HepG2 (cell line): ENCODE measurements around a stretch of chr5.

GRCh38 chr5:142743683-142744324, 26.4 kb upstream of the ARHGAP26 start:
- RRBS, 2 experiments, result no CpG with 5 or more reads among the region's 5 CpGs
CAGE:
- cytosol, long polyA minus RNA, result no peak
- cytosol, long polyA plus RNA, result no peak
- long polyA plus RNA, result no peak
- nucleus, long polyA minus RNA, result no peak
- nucleus, long polyA plus RNA, result no peak

DNA sequence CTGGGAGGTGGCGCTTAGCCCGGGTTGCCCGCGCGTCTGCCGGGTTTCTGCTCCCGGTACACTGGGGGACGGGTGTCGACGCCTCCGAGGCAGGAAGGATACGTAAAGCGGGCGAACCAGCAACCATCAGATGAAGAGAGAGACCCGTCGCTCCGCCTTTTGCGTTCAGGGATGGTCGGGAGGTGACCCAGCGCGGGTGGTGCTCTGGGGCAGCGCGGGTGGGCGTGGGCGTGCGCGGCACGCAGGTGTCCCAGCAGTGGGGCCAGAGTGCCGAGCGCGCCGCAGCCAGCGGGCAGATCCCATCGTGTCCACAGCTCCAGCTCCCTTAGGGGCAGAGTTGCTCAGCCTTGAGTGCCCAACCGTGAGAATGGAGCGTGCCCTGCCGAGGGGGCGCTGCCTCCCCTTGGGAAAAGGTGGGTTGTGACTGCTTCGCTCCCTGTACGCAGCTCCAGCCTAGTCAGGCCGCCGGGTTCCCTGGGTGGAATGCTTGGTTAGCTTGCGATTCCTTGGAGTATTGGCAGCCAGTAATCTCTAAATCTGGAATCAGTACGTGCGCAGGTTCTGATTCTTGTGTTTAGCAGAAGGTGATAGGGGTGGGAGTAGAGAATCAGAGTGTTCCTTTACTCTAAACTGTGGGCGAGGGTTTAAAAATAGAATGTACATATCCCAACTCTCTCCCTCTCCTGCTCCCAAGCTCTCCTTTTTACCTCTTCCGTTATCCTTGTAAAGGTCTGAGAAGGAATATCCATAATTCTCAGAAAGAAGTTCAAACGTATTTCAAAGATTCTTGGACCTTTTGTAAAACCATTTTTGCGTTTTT, 996 bp downstream of the ARHGAP26 start:
- RRBS, 2 experiments, result no CpG with 5 or more reads among the region's 49 CpGs
CAGE:
- cytosol, long polyA minus RNA, result no peak
- cytosol, long polyA plus RNA, result no peak
- long polyA plus RNA, result no peak
- nucleus, long polyA minus RNA, result no peak
- nucleus, long polyA plus RNA, result no peak

GRCh38 chr5:142803380-142804306, 33.5 kb downstream of the ARHGAP26 start:
- RRBS, 2 experiments, result no CpG with 5 or more reads among the region's 14 CpGs
CAGE:
- cytosol, long polyA minus RNA, result no peak
- cytosol, long polyA plus RNA, result no peak
- long polyA plus RNA, result no peak
- nucleus, long polyA minus RNA, result no peak
- nucleus, long polyA plus RNA, result no peak

DNA sequence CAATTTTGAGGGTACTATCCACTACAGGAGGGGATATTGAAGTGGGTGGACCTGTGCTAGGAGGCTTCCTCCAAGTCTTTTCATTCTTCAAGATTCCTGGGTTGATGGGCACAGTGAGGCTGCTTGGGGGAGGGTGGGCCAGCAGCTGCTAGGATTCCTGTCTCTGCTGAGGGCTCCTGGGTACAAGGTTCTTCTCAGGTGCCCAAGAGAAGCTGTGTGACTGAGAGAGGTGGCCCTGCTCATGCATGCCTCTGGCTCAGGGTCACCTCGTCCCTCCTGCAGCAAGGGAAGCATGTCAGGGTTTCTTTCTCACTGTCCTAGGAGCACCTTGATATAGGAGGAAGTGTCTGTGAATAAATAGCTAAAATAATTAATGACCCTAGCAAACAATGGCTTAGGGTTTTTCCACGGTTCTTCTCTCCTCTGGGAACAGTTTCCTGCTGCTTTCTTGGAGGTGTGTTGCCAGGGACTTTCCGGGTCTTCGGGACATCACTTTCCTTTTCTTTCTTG, 87.1 kb downstream of the ARHGAP26 start:
- RRBS, 2 experiments, result no CpG with 5 or more reads among the region's 4 CpGs
CAGE:
- cytosol, long polyA minus RNA, result no peak
- cytosol, long polyA plus RNA, result no peak
- long polyA plus RNA, result no peak
- nucleus, long polyA minus RNA, result no peak
- nucleus, long polyA plus RNA, result no peak

GRCh38 chr5:142869808-142870306, 99.7 kb downstream of the ARHGAP26 start:
- RRBS, 2 experiments, result no CpG with 5 or more reads among the region's 4 CpGs
CAGE:
- cytosol, long polyA minus RNA, result no peak
- cytosol, long polyA plus RNA, result no peak
- long polyA plus RNA, result no peak
- nucleus, long polyA minus RNA, result no peak
- nucleus, long polyA plus RNA, result no peak

- RRBS, 2 experiments, result no CpG with 5 or more reads among the region's 3 CpGs
CAGE:
- cytosol, long polyA minus RNA, result no peak
- cytosol, long polyA plus RNA, result no peak
- long polyA plus RNA, result no peak
- nucleus, long polyA minus RNA, result no peak
- nucleus, long polyA plus RNA, result no peak
Measured at GRCh38 chr5:142884812-142885514, 114.8 kb downstream of the ARHGAP26 start.

DNA sequence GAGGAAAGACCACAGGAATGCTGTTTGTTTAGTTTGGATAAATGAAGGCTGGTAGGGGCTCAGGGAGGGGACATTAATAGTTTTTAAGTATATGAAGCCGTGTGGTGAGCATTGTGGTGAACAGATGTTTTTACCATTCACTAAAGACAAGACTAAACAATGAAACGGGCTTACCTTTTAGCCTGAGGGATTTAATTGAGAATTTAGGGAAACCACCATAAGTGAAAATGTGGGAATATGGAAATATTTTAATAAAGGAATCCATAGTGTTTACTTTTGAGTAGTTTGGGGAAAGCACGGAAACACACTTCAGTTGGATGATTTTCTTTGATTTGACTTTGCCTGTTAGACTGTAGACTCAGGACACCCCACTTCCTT, 130.9 kb downstream of the ARHGAP26 start:
- RRBS, 2 experiments, result no CpG with 5 or more reads among the region's 3 CpGs
CAGE:
- cytosol, long polyA minus RNA, result no peak
- cytosol, long polyA plus RNA, result no peak
- long polyA plus RNA, result no peak
- nucleus, long polyA minus RNA, result no peak
- nucleus, long polyA plus RNA, result no peak

DNA sequence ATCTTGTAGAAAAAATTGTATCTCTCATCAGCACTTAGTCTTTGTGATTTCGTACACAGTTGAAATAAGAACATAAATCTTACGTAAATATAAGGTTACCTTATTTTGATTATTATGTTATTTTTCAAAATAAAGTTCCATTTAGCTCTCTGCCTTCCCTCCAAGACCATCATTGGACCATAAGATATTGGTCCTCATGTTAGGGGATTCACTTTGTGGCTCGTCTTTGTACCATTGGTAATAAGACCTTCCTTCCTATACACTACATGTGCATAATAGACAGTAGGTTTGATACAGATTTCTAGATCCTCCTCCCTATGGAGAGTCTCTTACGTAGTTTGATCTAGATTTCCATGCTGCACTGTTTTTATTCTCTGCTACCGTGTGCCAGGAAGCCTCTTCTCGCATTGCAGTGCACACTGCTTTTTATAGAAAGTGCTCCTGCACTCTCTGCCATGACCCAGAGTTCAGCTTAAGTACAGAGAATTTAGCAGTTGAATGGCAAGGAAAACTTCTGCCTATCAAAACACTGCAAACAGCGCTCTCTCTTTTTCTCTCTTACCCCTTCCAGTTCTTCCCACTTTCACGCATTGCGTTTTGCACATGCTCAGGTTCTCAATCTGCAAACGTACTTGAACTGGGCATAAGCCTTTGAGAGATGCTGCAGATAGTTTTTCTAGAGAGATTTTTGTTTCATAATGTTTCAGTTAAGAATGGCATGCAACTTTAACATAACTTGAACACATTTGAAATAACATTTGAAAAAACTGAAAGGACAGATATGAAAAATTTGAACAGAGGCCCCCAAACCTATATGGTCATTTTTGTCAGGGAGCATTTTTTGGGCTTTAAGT, 187.3 kb downstream of the ARHGAP26 start:
- RRBS, 2 experiments, result no CpG with 5 or more reads among the region's 10 CpGs
CAGE:
- cytosol, long polyA minus RNA, result no peak
- cytosol, long polyA plus RNA, result no peak
- long polyA plus RNA, result no peak
- nucleus, long polyA minus RNA, result start-site peak on the plus strand centred at position 192 of the sequence, 267 bp wide, 32 reads
- nucleus, long polyA plus RNA, result no peak

DNA sequence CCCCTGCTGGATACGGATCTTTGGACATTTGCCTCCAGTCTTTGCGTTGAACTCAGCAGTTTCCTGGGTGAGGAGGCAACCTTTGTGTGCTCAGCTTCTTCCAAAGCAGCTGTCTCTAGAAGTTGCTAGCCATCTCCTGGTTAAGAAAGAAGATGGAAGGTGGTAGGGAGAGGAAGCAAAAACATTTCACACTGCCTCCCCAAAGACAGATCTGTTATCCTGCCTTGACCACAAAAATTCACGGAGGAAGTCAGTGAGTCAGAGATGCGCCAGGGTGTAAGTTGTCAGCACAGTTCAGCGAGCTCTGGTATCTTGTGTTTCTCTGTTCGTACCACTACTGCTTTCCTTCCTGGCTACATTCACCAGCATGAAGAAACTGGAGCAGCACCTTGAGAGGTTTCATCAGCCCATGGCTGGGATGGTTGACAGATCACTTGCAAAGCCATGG, 207.4 kb downstream of the ARHGAP26 start:
- RRBS, 2 experiments, result no CpG with 5 or more reads among the region's 6 CpGs
CAGE:
- cytosol, long polyA minus RNA, result no peak
- cytosol, long polyA plus RNA, result no peak
- long polyA plus RNA, result no peak
- nucleus, long polyA minus RNA, result no peak
- nucleus, long polyA plus RNA, result no peak

- RRBS, 2 experiments, result no CpG with 5 or more reads among the region's 12 CpGs
CAGE:
- cytosol, long polyA minus RNA, result no peak
- cytosol, long polyA plus RNA, result no peak
- long polyA plus RNA, result no peak
- nucleus, long polyA minus RNA, result start-site peak on the plus strand at chr5:143002400-143002410, 38 reads
- nucleus, long polyA plus RNA, result no peak
Measured at GRCh38 chr5:143002050-143003227, 232.3 kb downstream of the ARHGAP26 start.

DNA sequence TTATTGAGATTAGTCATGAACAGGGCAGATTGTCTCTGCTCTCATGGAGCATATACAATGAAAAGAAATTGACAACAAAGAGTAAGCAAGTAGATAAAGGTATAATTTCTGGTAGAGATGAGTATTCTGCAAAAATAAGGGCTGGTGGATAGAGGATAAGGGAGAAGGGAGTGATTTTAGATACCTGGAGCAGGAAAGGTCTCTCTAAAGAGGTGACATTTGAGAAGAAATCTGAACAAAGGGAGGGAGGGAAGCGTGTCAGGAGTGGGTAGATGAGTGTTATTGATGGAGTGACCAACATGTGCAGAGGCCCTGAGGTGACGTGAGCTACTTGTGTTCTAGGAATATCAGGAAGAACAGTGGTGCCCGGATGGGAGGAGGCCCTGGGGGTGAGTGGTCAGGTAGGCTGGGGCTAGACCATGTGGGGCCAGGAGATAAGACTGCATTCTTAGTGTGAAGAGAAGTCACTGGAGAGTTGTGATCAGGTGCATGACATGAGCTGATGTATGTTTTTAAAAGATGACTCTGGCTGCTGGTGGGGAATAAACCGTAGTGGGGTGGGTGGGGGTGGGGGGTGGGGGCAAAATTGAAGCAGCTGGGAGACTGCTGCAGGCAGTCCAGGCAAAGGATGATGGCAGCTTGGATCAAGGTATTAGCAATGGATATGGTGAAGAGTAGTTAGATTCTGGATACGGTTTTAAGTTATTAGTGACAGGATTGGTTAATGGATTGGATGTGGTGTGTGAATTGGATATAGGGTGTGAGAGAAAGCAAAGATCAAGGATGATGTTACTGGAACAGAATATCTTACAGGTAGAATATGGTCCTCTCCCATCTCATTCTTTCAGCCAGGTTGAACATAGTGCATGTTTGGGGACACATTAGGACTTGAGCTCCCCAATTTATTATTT, 256.3 kb downstream of the ARHGAP26 start:
- RRBS, 2 experiments, result no CpG with 5 or more reads among the region's 5 CpGs
CAGE:
- cytosol, long polyA minus RNA, result no peak
- cytosol, long polyA plus RNA, result no peak
- long polyA plus RNA, result no peak
- nucleus, long polyA minus RNA, result no peak
- nucleus, long polyA plus RNA, result no peak

DNA sequence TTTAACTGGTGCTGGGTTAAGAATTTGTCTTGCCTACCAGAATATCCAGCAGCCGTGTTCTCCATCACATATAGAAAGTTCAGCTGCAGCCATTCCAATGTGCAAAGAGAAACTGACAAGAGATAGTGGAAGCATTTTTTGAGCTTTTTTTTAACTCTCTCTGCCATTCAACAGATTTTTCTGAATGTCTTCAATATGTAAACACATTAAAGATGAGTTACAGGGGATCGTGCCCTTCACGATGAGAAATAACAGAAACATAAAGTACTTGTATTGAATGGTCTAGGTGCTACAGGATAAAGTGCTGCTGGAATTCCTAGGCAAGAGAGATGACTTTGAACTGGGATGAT, 235.8 kb downstream of the NR3C1 start:
- RRBS, 2 experiments, result no CpG with 5 or more reads among the region's 3 CpGs
CAGE:
- cytosol, long polyA minus RNA, result no peak
- cytosol, long polyA plus RNA, result no peak
- long polyA plus RNA, result no peak
- nucleus, long polyA minus RNA, result no peak
- nucleus, long polyA plus RNA, result no peak

DNA sequence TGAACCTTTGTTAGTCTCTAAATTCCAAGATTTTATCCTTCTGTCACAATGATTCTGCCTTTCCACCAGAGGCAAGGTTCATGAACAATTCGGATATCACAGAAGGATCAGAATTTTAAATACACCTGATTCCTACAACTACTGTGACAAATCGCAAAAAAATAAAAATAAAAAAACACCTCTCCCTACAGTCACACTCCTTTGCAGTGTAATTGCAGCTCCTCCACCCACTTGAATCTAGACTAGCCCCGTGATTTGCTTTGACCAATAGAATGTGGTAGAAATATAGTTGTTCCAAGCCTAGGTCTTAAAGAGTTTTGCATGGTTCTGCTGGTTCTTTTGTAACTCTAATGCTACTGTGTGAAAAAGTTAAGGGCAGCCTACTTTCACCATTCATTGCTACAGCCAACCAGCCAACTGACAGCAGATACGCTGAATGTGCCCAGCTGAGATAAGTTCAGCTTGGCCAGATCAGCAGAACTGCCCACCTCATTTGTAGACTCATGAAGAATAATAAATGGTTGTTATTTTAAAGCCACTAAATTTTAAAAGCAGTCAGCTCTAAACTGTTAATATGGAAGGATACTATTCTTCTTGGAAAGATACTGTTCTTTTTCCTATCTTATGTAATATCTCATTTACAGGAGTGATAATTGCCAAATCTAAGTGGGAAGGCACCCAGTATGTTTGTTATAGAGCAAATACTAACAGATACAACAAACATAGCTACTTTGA, 23.9 kb downstream of the NR3C1 start:
- RRBS, 2 experiments, result no CpG with 5 or more reads among the region's 4 CpGs
CAGE:
- cytosol, long polyA minus RNA, result no peak
- cytosol, long polyA plus RNA, result no peak
- long polyA plus RNA, result no peak
- nucleus, long polyA minus RNA, result no peak
- nucleus, long polyA plus RNA, result no peak

- RRBS, 2 experiments, result 2% methylated on average over 22 of the region's 28 CpGs
CAGE:
- cytosol, long polyA minus RNA, result no peak
- cytosol, long polyA plus RNA, result no peak
- long polyA plus RNA, result no peak
- nucleus, long polyA minus RNA, result no peak
- nucleus, long polyA plus RNA, result no peak
Measured at GRCh38 chr5:143402906-143403164, 651 bp downstream of the NR3C1 start.

DNA sequence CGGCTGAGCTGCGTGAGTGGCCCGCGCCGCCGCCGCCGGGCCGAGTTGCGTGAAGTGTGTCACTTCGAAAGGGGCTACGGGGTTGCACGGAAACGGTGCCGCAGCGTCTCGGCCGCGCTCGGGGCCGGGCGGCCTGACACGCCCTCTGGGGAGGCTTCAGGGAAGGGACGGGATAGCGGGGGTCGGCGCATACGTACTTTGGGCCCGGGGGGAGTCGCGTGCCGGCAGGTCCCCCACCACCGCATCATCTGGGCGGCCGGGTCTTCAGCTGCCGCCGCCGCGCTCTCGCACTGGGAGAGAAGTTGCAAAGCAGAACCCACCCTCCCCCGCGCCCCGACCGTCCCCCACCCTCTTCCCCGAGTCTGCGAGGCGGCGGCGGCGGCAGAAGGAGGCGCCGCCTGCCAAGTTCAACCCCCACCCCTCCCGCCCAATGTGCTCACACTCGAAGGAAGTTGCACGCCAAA, 725 bp upstream of the NR3C1 start:
- RRBS, 2 experiments, result 1 to 2% methylated on average over 26 of the region's 55 CpGs
CAGE:
- cytosol, long polyA minus RNA, result no peak
- cytosol, long polyA plus RNA, result start-site peak on the minus strand centred at position 272 of the sequence, 44 bp wide, 27 and 25 reads in 2 replicates
- long polyA plus RNA, result start-site peak on the minus strand centred at position 298 of the sequence, 133 bp wide, 18 and 24 reads in 2 replicates
- nucleus, long polyA minus RNA, result no peak
- nucleus, long polyA plus RNA, result start-site peak on the minus strand centred at position 297 of the sequence, 63 bp wide, 40 and 59 reads in 2 replicates

DNA sequence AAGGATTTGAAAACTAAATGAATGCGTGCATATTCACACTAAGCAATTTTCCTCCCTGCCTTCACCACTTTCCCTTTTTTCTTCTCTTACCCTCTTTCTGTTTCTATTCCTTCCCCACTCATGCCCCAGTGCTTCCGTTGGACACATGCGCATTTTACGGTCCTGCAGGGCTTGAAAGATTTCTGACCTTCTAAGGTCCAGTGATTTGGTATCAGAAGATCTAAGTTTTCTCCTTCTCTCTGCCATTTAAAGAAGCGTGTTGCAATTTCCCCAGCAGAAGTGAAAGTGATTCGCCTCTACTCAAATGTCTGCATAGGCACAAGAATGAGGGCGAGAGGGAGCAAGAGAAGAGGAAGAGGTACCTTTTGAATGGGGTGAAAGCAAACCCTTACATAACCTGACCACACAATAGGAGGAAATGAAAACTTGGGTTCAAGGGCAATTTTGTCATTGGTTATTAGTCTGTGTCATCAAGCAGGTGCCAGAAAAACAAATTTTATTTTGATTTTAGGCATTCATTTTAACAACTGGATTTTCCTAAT, 31.7 kb upstream of the NR3C1 start:
- RRBS, 2 experiments, result no CpG with 5 or more reads among the region's 7 CpGs
CAGE:
- cytosol, long polyA minus RNA, result no peak
- cytosol, long polyA plus RNA, result no peak
- long polyA plus RNA, result no peak
- nucleus, long polyA minus RNA, result no peak
- nucleus, long polyA plus RNA, result no peak

DNA sequence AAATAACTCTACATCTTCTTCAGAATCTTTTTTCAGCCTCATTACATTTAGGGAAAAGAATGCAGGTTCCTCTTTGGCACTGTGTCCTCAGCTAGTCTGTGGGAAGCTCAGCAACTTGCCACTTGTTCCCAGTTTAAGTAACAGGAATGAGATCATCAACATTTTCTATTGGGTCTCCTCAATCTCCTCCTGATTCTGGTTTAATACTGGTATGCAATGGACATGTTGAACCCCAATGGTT, 78.3 kb upstream of the HMHB1 start:
CAGE:
- cytosol, long polyA minus RNA, result no peak
- cytosol, long polyA plus RNA, result no peak
- long polyA plus RNA, result no peak
- nucleus, long polyA minus RNA, result no peak
- nucleus, long polyA plus RNA, result no peak

GRCh38 chr5:143887103-143887648, 75.2 kb downstream of the HMHB1 start:
- RRBS, 2 experiments, result no CpG with 5 or more reads among the region's 3 CpGs
CAGE:
- cytosol, long polyA minus RNA, result no peak
- cytosol, long polyA plus RNA, result no peak
- long polyA plus RNA, result no peak
- nucleus, long polyA minus RNA, result no peak
- nucleus, long polyA plus RNA, result no peak

GRCh38 chr5:145856020-145857003, 16.5 kb downstream of the GRXCR2 start:
- RRBS, 2 experiments, result 1 to 3% methylated on average over 7 of the region's 28 CpGs
CAGE:
- cytosol, long polyA minus RNA, result no peak
- cytosol, long polyA plus RNA, result no peak
- long polyA plus RNA, result no peak
- nucleus, long polyA minus RNA, result no peak
- nucleus, long polyA plus RNA, result no peak

GRCh38 chr5:145940936-145941597, 4.7 kb downstream of the SH3RF2 start:
- RRBS, 2 experiments, result no CpG with 5 or more reads among the region's 2 CpGs
CAGE:
- cytosol, long polyA minus RNA, result no peak
- cytosol, long polyA plus RNA, result no peak
- long polyA plus RNA, result no peak
- nucleus, long polyA minus RNA, result no peak
- nucleus, long polyA plus RNA, result no peak